Ishikawa (cell line): ENCODE data around the genes IGSF9, KCNJ10, ATP1A2, CASQ1 and ARHGAP30.

DNA sequence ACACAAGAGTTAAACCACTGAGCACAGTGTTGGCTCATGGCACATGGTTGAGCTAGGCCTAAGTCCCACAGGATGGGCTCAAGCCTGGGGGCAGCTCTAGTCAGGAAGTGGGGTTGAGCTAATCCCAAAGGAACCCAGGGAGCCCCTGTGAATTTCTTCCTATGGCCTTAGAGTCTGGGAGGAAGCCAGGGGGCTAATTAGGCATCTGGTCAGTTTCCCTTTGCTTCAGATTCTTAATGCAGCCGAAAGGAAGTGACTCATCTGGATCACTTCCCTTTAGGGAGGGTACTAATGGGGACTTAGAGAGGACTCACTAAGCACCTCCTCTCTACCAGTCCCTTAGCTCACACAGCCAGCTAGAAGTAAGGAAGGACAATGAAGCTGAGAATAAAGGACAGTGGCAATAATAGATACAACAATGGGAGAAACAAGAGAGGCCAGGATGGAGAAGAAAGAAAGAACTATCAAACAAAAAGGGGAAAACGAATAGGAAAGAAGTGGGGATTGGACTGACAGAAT lies 10.0 kb downstream of the CFAP45 start:
- RRBS, result no CpG with 5 or more reads among the region's 2 CpGs

GRCh38 chr1:159921644-159921874 lies 3.7 kb downstream of the TAGLN2 start:
- RRBS, result no CpG with 5 or more reads among the region's 5 CpGs

DNA sequence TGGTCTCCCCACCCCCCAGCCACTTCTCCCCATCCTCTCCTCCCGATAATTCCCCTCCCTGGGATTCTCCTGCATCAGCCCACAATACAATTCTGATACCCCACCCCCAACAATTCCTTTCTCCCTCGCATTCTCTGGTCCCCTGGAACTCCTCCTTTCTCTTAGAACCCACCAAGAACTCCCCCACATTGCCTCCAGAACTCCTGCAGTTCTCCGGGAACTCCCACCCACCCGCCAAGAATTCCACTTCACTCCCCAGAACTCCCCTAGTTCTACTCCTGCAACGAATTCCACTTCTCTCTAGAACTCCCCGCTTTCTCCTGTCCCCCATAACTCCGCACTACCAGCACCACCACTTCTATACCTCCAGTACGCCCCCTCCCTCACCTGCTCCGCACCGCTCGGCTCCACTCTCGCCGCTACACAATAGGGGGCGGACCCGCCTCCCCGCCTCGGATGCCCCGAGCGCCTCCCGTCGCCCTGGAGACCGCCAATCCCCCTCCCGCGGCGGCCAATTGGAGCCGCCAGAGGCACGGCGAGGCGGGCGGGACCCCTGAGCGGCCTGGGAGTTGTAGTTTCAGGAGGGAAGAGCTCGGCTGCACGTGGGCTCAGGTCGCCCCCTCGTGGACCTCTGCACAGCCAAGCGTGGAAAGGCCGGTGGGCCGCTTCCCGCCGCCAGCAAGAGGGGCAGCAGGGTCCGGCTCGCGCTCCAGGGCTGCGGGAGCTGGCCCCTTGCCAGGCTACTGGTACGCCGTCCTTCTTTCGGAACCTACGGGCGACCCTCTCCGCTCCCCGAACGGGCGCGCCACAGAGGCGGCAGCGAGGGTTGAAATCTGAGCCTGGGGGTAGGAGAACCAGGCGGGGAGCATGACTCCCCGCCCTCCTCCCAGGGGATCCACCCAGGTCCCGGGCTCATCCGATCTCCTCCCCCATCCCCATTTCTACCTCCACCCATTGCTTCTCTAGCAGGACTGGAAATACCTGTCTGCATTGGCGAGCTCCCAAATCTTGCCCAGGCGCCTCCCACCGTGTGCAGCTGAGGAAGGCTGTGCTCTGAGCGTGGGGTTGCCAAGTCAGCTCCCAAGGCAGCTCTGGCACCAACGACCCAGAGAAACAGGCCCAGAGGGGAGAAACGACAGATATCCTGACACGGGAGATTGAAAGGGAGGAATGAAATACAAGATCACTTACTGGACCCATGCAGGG lies at the start of gene IGSF9:
IGSF9 (minus strand) TSS at position 428 of the 1,206 bp plus-strand sequence.
- RRBS, result 1% methylated on average over 5 of the region's 67 CpGs

- RRBS, result 2% methylated on average over 6 of the region's 58 CpGs
These were observed at the start of gene KCNJ10 for GRCh38 chr1:160069980-160070768. Gene KCNJ10 (minus strand): TSS chr1:160070160.

DNA sequence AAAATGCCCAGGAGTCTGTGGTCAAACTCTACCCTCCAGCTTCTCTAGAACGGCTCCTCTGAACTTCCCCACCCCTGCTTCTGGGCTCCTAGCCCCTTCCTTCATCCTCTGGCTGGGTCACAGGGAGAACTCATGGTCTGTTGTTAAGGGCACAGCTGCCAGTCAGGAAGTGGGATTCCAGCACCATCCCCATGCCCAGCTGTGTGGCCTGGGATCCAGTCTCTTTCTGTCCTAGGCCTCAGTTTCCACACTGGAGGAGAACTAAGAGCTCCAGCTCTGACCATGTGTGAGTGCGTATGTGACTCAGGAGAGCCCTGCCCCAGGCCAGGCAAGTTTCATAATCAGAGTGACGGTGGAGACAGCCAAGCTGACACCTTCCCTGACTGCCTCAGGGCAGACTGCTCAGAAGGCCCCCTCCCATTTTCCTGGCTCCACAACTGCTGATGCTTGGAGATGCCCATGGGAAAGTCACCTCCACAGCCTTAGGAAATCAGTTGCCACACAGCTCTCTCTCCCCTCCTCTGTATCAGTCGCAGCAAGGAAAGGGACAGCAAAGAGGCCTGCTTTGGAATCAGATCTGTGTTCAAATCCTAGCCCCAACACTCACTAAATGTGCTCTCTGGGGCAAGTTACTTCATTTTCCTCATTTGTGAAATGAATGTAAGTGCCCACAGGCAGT lies 1.8 kb downstream of the IGSF8 start:
- RRBS, result no CpG with 5 or more reads among the region's 4 CpGs

- RRBS, result under 1% methylated on average over 5 of the region's 17 CpGs
These were observed 542 bp downstream of the IGSF8 start for GRCh38 chr1:160097848-160098306.

- RRBS, result no CpG with 5 or more reads among the region's 12 CpGs
These were observed at the start of gene ATP1A2 for GRCh38 chr1:160115468-160115967. Gene ATP1A2 (plus strand): TSS chr1:160115759.

DNA sequence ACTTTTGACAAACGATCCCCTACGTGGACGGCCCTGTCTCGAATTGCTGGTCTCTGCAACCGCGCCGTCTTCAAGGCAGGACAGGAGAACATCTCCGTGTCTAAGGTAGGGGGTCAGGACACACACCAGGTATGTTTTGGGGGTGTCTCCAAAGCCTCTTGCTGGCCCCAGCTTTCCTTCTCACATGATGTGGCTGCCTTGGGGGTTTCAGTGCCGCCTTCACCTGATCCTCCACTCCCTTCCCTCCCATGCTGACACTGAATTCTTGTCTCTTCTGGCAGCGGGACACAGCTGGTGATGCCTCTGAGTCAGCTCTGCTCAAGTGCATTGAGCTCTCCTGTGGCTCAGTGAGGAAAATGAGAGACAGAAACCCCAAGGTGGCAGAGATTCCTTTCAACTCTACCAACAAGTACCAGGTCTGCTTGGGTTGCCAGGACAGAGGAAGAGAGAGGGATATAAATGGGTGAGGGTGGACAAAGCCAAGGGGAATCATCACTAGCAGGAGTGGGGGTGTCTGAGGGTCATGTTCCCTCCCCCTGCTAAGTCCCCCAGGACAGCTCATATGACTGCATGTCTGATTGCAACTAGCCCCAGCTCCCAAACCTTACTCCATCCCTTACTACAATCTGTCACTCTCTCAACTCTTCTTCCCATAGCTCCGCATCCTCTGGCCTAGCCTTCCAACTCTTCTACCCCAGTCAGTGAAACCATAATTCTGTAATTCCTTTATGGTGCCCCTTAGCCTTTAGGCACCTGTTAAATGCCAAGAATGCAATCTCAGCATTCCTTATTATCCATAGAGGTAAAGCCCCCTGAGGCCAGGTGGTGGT lies 13.6 kb downstream of the ATP1A2 start:
- RRBS, result no CpG with 5 or more reads among the region's 11 CpGs

DNA sequence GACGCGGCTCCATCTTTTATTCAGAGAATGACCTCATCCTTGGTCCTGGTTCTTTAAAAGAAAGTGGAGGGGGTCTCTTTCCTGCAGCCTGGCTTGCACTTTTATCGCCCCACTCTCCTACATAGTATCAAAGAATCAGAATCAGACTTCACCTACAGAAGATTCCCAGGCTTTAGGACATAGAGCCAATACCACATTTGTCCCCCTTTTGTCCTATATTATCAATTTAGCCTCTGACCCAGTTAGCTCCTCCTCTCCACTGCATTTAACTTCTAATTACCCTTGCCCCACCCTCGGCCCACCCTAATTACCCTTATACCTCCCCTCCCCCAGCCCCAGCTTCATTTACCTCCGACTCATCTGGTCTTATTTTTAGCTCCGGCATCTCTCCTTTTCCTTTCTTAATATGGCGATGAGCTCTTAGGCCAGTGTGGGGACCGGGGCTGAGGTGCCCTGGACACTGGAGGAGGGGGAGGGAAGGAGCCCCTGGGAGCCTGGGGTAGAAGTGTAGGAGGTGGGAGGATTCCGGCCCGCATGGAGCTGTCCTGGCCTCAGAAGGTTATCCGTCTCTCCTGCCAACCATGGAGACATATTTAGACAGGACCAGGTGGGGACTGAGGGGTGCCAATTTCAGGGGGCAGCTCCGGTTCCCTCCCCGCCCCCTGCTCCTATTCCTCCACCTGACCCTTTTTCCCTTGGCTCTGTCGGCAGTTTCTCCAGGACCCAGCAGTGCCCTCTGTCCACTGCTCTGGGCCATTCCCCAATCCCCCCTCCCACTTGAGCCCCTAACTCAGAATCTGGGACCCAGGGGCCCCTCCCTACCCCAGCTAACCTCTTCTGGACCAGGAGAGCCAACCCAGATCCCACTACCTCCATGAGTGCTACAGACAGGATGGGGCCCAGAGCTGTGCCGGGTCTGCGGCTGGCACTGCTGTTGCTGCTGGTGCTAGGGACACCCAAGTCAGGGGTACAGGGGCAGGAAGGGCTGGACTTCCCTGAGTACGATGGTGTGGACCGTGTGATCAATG lies at the start of gene CASQ1:
CASQ1 (plus strand) TSS at position 698 of the 1,028 bp plus-strand sequence.
- RRBS, result 94% methylated on average over 4 of the region's 18 CpGs

DNA sequence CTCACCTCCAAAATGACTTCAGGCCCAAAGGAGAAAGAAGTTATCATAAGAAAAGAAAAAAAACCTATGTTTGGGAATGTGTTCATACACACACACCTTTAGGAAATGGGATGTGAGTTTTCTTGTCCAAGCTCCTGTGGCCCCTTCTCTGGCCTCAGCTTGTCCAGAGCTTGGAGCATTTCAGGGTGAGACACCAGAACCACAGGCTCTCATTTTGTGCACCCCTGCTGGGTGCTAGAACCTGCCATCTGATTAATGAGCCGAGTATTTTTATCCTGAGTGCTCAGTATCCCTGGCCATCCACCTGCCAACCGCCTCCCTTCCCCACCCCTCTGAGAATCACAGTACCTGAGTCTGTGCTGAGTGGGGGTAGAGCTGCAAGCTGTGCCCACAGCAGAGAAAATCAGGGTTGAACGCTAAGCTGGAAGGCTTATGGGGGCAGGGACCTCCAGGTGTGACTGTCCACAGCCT lies 1.3 kb downstream of the CASQ1 start:
- RRBS, result no CpG with 5 or more reads among the region's 3 CpGs

DNA sequence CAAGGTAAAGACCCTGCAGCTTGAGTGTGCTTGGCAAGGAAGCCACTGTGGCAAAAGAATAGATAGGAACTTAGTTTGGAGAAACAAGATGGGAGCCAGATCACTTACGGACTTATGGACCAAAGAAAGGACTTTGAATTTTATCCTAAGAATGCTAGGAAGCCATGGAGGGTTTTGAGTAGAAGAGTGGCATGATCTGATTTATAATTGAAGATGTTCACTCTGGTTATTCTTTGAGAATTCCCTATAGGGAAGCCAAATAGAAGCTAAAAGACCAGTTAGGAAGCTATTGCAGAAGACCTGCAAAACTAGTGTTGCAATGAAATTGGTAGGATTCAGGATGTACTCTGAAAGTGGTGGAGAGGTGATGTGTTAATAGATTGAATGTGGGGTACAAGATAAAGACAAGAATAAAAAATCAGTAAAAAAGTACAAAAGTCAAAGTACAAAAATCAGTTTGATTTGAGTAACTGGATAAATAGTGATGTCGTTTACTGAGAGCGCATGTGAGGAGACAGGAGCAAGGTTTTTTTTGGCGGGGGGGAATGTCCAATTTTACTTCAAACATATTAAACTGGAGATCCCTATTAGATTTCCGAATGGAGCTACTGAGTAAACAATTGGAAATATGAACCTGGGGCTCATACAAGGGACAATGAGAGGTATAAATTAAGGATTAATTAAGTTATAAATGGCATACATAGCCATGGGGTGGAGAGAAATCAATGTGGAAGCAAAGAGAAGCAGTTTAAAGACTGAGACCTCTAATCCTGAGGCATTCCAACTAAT lies 2.4 kb upstream of the DCAF8 start:
- RRBS, result no CpG with 5 or more reads among the region's 5 CpGs

GRCh38 chr1:160294283-160294878 lies 9.4 kb upstream of the PEX19 start:
- RRBS, result no CpG with 5 or more reads among the region's 2 CpGs

DNA sequence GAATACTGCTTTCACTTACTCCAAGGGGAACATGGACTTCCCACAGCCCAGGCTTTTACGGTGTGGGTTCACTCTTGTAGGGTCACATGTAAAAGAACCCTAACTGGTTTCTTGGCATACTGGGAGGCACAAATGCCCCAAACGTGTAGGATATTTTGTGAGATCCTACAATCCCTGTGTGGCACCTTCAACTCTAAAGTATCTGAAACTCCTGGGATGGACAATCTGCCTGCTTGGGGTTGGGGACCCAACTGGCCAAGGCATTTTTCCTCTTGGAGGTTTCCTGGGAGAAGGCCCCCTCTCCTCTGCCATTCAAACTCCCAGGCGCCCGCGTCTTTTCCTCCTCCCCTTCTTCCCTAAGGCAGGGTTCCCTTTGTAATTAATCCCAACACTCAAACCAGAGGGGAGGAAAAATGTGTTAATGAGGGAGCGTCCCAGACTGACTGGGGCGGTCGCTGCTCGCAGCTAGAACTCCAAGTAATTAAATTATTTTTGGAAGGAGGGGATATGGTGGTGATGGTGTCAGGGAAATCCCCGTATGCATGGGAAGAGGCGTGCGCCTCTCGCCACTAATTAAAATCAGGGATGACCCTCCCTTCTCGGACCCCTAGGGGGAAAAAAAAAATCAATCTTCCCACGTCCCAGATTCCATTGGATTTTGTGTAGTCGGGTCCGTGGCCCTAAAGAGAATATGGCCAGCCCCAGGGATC lies 694 bp upstream of the VANGL2 start:
- RRBS, result no CpG with 5 or more reads among the region's 17 CpGs

DNA sequence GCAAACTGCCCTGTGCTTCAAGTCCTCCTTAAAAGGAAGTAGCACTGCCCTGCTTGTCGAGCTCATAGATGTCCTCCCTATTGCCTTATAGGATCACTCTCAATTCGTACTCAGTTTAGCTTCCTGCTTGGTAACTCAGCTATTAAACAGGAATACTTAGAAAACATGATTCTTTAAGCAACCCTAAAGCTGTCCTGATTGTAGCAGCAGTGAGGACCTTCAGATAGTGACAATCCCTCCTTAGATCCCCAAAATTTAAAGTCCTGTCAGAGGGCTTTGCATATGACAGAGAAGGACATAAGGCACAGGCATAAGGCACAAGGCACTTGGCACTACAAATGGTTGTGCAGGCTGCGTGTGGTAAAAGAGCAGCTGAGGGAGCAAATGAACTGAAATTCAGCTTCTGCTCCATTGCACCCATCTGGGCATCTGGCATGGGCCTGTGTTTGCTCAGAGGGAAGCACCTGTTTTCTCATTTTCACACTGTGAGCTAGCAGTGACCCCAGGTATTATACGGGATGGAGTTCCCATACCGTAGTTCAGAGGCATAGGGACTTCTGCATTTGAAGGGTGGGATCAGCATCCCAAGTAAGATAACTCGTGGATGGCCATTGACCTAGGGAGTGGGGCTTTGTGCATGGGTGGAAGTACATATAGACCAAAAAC lies 26.2 kb upstream of the SLAMF6 start:
- RRBS, result no CpG with 5 or more reads among the region's 6 CpGs

- RRBS, result no CpG with 5 or more reads among the region's 10 CpGs
These were observed 17.1 kb downstream of the SLAMF1 start for GRCh38 chr1:160629700-160630266.

GRCh38 chr1:160664364-160665071 lies 17.7 kb upstream of the SLAMF1 start:
- RRBS, result no CpG with 5 or more reads among the region's 4 CpGs

DNA sequence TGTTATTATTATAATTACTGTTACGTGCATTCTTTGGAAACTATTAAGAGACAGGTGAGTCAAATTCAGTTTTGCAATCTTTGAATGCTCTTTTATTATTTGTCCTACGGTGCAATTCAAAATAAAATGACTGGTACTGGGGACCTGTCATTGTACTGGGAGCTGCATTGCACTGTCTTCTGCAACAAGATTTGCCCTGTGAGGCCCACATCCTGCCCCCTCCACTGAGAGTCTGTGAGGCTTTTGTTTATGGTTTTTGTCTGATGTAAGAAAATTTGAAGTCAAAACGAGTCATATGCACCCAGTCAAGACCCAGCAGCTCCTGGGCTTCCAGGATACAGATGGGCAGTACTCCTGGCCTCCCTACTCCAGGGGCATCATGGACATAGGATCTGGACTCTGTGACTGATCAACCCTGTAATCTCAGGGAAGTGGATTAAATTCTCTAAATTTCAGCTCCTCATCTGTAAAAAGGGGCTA lies 2.0 kb downstream of the LY9 start:
- RRBS, result no CpG with 5 or more reads among the region's 3 CpGs

- RRBS, result no CpG with 5 or more reads among the region's 10 CpGs
These were observed 3.3 kb downstream of the F11R start for GRCh38 chr1:161017459-161018163.

GRCh38 chr1:161069517-161070389 lies at the start of gene ARHGAP30:
Gene ARHGAP30 (minus strand): TSS chr1:161069891.
- RRBS, result 70% methylated on average over 4 of the region's 15 CpGs

DNA sequence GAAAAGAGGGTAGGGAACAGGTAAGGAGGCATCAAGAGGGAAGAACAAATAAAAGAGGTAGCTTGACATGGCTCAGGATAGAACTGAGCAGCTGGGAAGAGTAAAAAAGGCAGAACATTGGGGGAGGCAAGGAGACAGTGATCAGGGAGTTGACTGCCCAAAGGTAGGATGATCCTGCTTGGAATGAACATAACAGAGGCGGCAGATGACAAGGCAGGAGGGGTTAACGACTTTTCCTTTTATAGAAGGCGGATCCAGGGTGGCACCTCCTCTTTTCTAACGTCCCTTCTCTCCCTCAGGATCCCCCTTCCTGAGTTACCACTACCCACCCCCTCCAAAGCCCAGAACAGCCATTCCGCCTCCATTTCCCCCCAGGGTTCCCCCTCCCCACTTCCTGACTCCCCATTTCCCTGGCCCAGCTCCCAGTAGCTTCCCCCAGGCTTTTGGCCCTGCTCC lies 678 bp upstream of the ADAMTS4 start:
- RRBS, result no CpG with 5 or more reads among the region's 5 CpGs